A172 (cell line): ENCODE measurements around a stretch of chr3.

DNA sequence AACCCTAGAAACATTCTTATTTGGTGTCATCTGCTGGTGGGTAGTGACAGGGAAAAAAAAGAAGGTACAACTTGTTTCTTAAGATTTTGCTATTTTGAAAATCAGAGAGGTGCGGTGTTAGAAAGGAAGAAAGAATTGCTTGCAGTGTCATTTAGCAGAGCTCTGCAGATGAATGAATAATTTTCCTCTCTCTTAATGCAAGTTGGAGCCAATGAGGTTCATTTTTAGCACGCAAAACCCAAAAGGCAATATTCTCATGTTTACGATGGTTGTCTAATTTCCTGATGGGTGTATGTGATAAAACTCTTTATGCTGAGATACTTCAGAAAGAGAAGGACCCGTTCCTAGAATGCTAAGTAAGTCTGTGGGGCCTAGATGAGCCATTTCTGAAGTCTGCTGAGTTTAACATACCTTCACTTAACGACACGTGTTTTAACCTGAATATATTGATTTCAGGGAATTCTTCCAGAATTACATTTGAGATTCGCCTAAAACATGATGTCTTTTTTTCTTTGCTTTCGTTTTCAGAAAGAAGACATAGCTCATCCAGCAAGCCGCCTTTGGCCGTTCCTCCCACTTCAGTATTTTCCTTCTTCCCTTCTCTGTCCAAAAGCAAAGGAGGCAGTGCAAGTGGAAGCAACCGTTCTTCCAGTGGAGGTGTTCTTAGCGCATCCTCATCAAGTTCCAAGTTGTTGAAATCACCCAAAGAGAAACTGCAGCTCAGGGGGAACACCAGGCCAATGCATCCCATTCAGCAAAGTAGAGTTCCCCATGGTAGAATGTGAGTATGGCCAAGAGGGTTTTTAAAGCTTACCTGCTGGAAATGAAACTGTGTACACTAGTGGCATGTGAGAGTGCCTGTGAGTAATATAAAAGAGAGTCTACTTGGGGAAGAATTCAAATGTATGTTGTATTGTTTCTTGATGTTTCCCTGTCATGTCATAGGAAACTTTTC is 43.6 kb downstream of the PSMD6 start:
- RAMPAGE, long total RNA = no peak

DNA sequence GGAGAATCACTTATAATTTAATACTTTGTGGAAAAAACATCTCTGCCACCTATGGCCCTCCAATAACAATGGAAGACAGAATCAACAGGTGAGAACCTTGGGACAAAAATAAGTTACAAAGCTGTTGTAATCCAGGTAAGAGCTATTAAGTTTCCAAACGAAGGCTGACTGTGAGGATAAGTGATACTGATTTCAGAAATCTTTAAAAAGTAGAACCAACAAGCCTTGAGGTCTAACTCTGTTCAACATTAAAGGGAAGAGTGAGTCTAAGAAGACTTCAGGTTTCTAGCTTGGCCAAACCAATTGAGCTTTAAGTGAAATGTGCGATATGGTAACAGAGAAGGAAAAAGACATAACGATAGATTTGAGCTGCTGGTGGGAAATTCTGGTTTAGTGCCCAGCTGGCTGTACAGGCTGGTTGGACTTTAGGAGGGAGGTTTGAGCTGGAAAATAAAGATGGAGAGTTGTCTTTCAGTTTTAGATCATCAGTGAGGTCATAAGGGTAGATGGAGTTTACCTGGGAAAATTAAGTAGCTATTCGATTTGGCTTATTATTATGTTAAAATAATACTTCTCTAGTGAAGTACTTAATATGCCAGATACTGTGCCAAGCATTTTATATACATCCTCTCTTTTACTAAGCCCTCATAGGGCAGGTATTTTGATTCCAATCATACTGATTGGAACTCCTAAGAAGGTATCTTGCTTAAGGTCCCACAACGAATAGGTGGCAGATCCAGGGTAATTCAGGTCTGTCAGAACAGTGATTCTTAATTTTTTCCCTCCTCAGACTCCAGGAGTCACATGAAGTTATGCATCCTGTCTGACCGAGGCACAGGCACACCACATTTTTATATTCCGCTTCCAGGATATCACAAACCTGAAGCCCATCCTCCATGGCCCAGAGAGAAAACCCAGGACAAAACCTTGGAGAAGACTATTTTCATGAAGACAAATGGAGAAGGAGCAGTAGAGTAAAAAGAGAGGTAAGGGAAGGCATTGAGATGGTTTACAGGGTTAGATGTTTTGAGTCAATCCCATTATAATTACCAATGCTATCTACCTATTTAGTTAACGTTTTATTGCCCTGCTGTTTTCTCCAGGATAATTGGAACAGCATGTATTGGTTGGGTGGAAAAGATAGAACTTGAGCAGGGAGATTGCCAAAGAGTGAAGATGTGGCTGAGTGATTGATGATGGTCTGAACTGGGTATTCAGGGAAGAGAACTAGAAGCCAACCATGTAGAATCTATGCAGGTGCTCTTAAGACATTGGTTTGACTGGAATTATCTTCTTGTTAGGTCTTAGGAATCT is 17.8 kb downstream of the PSMD6 start:
- RAMPAGE, long total RNA = no peak

- RAMPAGE, long total RNA = no peak
Observed at GRCh38 chr3:64092692-64093033, 69.4 kb upstream of the PSMD6 start.

- RAMPAGE, long total RNA = no peak
Observed at GRCh38 chr3:64097699-64098222, 74.5 kb upstream of the PSMD6 start.

DNA sequence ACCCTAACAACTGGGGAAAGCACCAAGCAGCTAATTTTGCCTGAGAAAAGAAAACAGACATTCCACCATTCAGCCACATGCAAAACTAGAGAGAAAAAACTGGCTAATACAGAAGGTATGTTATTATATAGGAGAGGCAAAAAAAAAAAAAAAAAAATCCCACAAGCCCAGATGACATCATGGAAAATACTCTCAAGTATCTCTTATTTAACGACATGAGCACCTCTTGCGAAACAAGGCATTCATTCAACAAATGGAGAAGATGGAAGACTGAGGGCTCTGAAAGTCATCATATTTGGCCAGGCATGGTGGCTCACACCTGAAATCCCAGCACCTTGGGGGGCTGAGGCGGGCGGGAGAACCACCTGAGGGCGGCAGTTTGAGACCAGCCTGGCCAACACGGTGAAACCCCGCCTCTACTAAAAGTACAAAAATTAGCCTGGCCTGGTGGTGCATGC is 61.4 kb downstream of the PRICKLE2 start:
- RAMPAGE, long total RNA = no peak

GRCh38 chr3:64265941-64266652 is 40.8 kb upstream of the PRICKLE2 start:
- RAMPAGE, long total RNA = no peak

- RAMPAGE, long total RNA = no peak
Observed at GRCh38 chr3:64441900-64442373, 216.7 kb upstream of the PRICKLE2 start.

DNA sequence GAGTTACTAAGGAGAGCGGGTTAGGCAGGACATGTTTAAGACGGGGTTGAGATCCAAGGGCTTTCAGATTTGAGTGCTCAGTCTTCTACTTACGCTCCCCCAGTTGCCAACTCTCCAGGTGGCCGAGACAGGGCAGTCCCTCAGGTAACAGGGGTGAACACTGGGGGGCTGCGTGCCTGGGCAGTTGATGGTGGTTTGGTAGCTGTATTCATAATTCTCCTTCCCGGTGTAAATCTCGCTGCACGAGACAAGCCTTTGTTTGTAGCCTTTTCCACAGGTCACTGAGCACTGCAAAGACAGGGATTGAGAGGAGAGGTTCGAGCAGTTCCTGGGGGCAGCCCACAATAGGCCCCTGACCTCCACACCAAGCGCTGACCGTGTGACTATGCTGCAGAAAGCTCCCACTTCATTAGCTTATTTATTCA is 141.1 kb downstream of the ADAMTS9 start:
- RAMPAGE, long total RNA = no peak

DNA sequence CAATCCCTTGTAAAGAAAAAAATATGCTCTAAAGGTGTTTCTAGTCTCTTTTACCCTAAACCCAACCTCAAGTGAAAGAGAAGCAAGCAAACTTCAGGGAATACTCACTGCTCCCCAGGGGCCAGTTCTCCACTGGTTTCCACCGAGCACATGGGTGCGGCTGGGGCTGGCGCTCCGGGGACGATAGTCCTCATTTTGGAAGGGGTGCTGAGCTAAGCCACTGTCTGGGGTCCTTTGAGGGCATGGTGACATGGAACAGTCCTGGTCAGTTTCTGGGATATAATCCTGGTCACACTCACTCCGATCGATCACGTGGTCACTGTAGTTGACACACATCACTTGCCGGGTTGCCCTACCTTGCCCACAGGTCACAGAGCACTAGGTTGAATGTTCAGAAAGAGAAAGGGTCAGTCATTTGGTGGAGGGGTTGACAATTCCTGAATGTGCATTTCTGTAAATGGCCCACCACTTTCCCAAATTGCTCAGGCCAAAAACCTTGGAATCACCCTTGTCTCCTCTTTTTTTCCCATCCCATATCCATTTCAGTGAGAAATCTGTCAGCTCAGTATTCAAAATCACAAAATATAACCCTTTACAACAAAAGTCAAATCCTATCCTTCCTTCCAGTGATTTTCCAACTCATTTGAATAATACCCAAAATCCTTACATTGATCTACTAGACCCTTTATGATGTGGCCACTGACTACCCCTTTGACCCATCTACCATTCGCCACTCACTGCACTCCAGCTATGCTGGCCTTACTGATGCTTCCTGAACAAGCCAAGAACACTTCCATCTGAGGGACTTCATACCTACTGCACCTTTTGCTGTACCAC is 85.7 kb downstream of the ADAMTS9 start:
- RAMPAGE, long total RNA = no peak

- RAMPAGE, long total RNA = no peak
Observed at GRCh38 chr3:64612443-64613647, 75.0 kb downstream of the ADAMTS9 start.

DNA sequence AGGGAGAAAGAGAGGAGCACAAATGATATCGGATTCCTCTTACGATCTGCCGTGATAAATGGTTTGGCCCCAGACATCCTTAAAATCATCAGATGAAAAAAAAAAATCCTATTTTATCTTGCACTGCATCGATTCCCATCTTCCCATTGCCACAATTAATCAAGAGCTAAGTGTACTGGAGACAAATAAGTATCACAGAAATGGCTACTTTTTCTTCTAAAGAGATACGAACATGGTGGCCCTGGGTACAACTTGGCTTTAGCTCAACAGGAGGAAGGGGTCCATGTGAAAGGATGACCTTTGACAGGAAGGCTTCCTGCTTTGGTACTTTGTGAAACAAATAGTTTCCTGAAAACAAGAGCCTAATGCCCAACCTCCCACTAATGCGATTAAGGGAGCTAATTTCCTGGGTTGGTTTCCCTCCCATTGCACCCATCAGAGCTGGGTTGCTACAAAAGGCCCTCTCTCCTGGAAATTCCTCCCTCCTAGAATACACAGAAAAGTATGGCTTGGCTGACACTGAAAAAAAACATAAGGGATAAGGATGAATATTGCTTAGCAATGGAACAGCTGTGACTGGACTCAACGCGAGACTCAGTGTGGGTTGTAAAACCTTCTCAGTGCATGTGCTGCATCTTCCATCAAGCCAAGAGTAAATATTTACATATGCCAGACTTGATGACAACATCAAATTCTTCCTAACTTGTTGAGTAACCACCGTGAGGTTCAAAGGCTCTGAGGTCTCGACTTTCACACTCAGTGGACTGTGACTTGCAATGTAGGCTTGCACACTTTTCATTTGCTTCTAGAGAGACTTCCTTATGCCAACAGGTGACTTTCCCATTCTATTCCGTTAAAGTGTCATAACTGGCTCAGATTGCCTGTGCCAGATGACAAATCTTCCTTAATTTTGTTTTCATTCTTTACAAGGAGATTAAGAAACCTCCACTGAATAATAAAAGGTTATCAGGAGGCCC is 60.2 kb downstream of the ADAMTS9 start:
- RAMPAGE, long total RNA = no peak

- RAMPAGE, long total RNA = no peak
Observed at GRCh38 chr3:64688534-64689133, 834 bp upstream of the ADAMTS9 start.

GRCh38 chr3:64890061-64890408 is 202.2 kb upstream of the ADAMTS9 start:
- RAMPAGE, long total RNA = no peak

GRCh38 chr3:65590537-65591156 is 448.1 kb downstream of the MAGI1 start:
- RAMPAGE, long total RNA = no peak

- RAMPAGE, long total RNA = no peak
Observed at GRCh38 chr3:65595159-65596047, 443.3 kb downstream of the MAGI1 start.

DNA sequence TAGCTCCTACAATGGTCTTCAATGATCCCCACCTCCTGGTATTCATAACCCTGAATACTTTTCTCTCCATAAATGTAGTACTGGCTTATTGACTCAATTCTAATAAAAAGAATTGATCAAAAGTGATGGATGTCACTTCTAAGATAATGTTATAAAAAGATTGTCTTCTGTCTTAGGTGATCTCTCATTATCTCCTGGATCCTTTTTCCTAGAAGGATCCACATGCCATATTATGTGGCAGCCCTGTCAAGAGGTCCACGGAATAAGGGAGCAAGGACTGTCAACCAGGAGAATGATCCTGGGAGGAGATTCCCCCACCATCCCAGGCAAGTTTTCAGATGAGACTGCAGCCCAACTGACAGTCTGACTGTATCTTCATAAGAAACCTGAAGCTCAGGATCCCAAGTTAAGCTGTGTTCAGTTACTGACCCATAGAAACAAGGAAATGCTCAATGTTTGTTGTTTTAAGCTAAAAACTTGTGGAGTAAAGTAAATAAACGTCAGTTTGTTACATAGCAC is 195.6 kb downstream of the MAGI1 start:
- RAMPAGE, long total RNA = no peak

DNA sequence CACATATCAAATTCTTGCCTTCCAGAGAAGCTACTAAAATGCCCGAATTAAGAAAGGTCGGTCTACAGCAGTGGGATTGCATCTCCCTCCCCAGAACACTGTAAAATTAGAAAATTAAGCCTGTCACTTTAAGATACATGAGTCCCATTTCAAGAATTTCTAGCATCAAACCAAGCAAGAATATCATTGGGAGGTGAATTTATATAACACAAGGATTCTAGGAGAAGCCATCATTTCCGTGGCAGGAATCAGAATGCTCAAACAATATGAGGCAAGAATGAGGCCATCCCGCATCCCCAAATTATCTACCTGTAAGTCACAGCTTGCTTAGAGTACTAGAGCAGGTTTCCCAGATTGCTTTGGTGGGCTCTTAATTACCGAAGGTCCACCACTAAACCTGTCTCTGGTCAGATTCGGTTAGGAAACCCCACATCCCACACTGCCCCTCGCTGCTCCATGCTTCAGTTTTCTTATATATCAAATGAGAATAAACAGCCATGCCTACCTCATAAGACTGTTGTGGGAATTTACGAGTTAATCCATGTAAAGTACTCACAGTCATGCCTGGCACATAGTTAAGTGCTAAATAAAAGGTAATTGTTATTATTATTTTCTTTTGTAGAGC is 114.3 kb downstream of the MAGI1 start:
- RAMPAGE, long total RNA = no peak

- RAMPAGE, long total RNA = no peak
Observed at GRCh38 chr3:65977528-65978457, 60.9 kb downstream of the MAGI1 start.

- RAMPAGE, long total RNA = no peak
Observed at GRCh38 chr3:65996446-65996975, 42.2 kb downstream of the MAGI1 start.

DNA sequence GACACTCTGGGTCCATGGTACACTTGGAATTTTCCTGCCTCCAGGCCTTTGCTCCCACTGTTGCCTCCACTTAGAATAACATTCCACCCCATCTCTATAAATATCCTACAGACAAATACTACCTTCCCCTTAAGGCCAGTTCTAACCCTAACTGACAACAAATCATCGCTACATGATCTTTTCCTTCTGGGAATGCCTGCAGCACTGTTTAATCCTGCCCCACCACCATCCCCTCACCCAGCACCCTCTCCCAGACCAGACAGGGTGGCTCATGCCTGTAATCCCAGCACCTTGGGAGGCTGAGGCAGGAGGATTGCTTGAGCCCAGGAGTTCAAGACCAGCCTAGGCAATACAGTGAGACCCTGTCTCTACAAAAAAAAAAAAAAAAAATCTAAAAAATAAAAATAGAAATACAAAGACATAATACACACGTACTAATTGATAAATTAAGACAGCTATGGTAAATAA is 23.9 kb downstream of the MAGI1 start:
- RAMPAGE, long total RNA = no peak